B cell (primary cell): Measurements from ENCODE around the gene PROKR2.

DNA sequence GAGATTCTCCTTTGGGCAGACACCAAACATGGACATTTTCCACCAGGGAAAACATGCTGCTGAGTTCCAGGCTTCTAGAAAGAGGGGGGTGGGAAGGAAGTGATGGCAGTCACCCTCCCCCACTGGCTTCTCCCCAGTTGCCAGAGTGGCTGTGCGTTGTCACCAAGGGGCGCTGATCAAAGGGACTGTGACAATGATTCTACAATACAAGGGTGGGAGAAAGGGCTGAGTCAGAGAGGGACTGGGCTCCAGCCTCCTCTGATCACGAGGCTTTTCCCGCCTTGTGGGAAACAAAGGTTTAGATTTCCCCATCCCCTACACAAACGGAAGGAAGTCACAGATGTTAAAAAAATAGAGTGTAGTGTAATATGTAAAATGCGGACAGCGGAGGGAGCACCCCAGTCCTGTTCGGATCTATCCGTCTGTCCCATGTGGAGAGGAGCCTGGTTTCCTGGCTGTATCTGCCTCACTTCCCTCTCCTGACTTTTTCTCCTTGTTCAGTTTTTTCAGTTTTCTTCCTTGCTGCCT, 48.3 kb upstream of the ADRA1D start:
- PRO-cap: no peak
- CAGE, long polyA plus RNA: no peak

- PRO-cap: no peak
- CAGE, long polyA plus RNA: no peak
Observed at GRCh38 chr20:4789069-4789578, 34.3 kb downstream of the RASSF2 start.

GRCh38 chr20:4811216-4812266, 11.9 kb downstream of the RASSF2 start:
- PRO-cap: bidirectional peak, plus-strand start at chr20:4812080, minus-strand start at chr20:4812024
- CAGE, long polyA plus RNA: no peak

DNA sequence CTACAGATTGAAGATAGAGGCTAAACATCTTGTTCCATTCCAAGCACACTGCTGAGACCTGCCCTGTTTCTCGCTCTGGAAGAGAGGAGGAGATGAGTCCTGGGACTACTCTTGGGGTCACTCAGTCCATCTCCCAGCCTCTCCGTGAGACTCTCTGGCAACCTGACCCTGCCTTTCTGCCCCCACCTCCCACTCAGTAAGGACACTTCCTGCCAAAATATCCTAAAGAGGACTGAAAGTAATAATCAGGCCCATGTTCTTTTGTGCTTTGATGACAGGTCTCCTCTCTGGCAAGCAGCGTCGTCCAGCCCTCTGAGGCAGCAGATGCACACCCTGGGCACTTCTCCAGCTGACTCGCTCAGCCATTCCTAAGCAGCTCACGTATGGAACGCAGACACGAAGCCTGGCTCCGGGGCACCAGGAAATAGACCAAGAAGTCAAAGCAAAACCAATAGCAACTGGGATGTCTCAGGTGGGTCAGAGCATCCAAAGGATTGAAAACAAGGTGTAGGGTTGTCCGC, 2.6 kb downstream of the RASSF2 start:
- PRO-cap: no peak
- CAGE, long polyA plus RNA: no peak

- PRO-cap: no peak
- CAGE, long polyA plus RNA: no peak
Observed at GRCh38 chr20:4828815-4829372, 5.5 kb upstream of the RASSF2 start.

GRCh38 chr20:4886571-4887174, 63.3 kb upstream of the RASSF2 start:
- PRO-cap: no peak
- CAGE, long polyA plus RNA: no peak

GRCh38 chr20:4912505-4912824, 88.8 kb downstream of the SLC23A2 start:
- PRO-cap: no peak
- CAGE, long polyA plus RNA: no peak

DNA sequence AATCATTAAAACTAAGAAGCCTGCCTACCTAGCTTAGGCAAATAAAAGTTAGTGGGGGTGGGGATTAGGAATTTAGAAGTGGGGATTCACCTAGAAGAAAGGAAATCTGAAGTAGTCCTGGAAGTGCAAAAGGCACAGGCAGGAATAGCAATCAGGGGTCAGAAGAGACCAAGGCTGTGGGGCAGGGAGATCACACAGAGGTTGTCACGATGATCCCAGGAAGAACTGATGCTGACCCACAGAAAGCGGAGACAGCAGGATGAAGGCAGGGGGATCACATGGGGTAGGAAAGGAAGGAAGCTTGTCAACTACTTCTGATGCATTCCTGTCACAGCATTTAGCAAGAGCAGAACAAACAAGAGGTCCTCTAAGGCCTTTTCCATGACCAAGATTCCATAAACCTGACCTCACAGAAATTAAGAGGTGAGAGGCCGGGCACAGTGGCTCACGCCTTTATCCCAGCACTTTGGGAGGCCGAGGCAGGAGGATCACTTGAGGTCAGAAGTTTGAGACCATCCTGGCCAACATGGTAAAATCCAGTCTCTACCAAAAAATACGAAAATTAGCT, 79.1 kb downstream of the SLC23A2 start:
- PRO-cap: no peak
- CAGE, long polyA plus RNA: no peak

GRCh38 chr20:4923898-4924601, 77.3 kb downstream of the SLC23A2 start:
- PRO-cap: no peak
- CAGE, long polyA plus RNA: no peak

- PRO-cap: no peak
- CAGE, long polyA plus RNA: no peak
Observed at GRCh38 chr20:4936679-4937225, 64.6 kb downstream of the SLC23A2 start.

- PRO-cap: unidirectional peak, plus-strand start at chr20:4946790
- CAGE, long polyA plus RNA: no peak
Observed at GRCh38 chr20:4946522-4947102, 54.7 kb downstream of the SLC23A2 start.

DNA sequence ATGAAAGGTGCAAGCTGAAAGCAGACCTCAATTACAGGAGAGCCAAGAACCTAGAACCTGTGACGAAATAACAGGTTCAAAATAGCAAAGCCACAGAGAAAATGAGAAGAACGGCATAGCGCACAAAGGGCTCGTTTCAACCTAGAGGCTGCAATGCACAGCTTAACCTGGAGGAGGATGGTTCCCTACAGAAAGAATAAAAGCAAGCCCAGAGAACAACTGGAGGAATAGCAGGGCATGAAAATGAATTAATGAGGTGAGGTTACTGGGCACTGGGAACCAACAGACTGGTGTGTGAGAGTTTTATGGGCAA, 3.0 kb downstream of the SLC23A2 start:
- PRO-cap: no peak
- CAGE, long polyA plus RNA: no peak

- PRO-cap: no peak
- CAGE, long polyA plus RNA: no peak
Observed at GRCh38 chr20:5150659-5151105, 23.9 kb downstream of the CDS2 start.

- PRO-cap: no peak
- CAGE, long polyA plus RNA: no peak
Observed at GRCh38 chr20:5159889-5160373, 33.1 kb downstream of the CDS2 start.

DNA sequence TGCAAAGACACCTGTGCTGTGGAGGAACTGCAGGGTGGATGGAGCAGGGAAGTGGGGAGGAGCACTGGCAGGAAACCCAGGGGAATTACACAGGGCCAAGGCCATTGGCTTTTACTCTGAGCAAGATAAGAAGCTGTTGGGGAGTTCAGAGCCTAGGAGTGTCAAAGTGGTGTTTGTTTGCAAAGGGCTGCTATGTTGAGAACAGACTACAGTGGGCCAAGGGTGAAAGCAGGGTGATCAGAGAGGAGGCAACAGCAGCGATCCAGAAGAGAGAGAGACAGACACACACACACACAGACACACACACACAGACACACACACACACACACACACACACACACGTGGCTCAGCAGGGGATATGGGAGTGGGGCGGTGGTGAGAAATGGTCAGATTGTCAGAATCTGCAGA, 75.7 kb downstream of the CDS2 start:
- PRO-cap: no peak
- CAGE, long polyA plus RNA: no peak

- PRO-cap: no peak
- CAGE, long polyA plus RNA: no peak
Observed at GRCh38 chr20:5265388-5265587, 51.5 kb downstream of the PROKR2 start.

- PRO-cap: no peak
- CAGE, long polyA plus RNA: no peak
Observed at GRCh38 chr20:5316382-5317197, at the start of gene PROKR2. PROKR2 (minus strand) TSS chr20:5316954.

DNA sequence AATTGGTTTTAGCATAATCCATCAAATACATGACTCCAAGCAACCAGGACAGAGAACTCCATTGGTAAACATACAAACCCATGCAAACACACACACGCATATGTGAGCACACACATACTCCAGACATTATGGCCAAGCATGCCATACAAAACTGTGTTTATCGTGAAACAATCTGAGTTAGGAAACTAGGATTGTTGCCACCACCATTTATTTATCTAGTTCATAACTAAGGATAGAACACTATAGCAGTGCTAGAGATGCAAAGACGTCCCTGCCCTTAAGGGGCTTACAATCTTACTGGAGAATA, 66.6 kb downstream of the GPCPD1 start:
- PRO-cap: no peak
- CAGE, long polyA plus RNA: no peak

GRCh38 chr20:5545149-5546325, 65.3 kb downstream of the GPCPD1 start:
- PRO-cap: no peak
- CAGE, long polyA plus RNA: no peak

GRCh38 chr20:5575170-5576146, 35.3 kb downstream of the GPCPD1 start:
- PRO-cap: no peak
- CAGE, long polyA plus RNA: no peak